Right atrium auricular region (tissue), 2 donors: ENCODE data around the gene BCL11B.

- PRO-cap, result no peak
- RAMPAGE, long total RNA, 2 experiments, result no peak in any of the 2 experiments
Observed at GRCh38 chr14:96501129-96501541, 1.0 kb upstream of the PAPOLA start.

- PRO-cap, result no peak
- RAMPAGE, long total RNA, 2 experiments, result no peak in any of the 2 experiments
Observed at GRCh38 chr14:96501542-96501998, 612 bp upstream of the PAPOLA start.

DNA sequence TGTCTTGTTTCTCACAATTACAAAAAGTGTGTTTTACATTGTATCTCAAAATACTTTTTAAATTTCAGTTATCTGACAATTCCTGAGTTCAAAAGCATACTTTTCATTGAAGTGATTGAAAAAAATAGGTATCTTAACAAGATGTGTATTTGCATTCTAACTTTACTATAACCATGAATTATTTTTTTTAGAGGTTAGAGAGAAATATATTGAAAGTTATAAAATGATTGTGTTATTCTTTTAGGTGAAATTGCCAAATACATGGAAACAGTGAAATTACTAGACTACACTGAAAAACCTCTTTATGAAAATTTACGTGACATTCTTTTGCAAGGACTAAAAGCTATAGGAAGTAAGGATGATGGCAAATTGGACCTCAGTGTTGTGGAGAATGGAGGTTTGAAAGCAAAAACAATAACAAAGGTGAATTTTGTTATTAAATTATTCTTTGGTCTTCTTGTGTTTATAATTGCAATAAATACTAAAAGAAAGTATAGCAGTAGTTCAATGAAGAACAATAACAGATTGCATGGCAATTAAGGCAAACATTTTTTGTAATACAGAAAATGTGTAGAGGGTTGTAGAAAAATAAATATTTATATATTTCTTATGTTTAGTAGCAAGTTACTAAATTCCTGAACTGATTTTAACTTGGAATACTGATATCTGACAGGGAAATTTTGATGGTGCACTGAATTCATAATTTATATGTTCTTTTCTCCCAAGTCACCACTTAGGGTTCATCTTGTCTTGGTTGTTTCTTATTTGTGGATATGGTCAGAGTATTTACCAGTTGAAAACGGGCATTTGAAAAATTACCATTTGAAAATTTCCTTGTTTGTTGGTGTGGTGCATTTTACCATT, 63.4 kb downstream of the VRK1 start:
- PRO-cap, result no peak
- RAMPAGE, long total RNA, 2 experiments, result no peak in any of the 2 experiments

DNA sequence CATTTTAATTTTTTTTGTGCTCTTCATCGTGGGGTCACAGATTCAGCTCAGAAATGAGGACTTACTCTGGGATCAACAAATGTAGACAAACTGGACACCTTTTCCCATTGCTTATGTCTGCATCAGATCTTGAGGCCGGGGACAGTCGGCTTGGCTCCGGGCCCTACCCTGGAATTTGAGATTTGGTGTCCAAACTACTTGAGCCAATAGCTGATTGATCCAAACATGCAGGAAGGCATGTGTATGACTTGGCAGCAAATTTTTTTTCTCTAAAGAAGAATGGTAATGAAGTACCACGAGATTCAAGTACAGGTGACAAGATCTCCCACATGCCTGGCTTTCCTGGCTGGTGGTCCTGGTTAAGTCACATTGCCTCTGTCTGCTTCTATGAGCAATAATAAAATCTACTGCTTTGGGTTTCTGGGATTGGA, 1068.7 kb downstream of the VRK1 start:
- PRO-cap, result no peak
- RAMPAGE, long total RNA, 2 experiments, result no peak in any of the 2 experiments

DNA sequence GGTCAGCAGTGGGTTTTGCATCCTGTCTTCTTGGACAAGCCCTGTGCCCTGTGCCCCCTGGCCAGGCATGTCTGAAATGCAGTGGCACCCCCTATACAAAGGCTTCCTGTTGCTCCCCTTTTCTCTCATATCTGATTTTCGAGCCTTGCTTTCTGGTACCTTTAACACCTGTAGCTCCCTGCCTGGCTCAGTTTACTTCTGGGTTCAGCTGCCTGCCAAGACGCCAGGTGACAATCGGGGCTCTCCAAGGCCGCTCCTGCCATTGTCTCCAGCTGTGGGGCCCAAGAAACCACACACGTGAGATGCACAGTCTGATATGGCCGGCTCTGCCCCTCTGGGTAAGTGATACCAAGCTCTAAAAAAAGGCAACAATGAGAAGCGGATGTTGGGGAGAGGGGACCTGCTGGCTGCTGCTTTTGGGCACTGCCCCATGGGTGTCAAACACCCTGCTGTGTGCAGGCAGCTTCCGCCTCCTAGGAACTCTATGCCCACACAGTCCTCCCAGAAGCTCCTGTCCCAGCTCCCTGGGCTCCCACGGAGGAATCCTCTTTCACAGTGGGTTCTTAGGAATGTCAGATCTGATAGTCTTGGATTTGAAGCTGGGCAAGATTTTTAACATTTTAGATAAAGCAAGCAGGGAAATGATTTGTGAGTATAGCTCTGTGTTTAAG, 1136.0 kb downstream of the BCL11B start:
- PRO-cap, result no peak
- RAMPAGE, long total RNA, 2 experiments, result no peak in any of the 2 experiments

DNA sequence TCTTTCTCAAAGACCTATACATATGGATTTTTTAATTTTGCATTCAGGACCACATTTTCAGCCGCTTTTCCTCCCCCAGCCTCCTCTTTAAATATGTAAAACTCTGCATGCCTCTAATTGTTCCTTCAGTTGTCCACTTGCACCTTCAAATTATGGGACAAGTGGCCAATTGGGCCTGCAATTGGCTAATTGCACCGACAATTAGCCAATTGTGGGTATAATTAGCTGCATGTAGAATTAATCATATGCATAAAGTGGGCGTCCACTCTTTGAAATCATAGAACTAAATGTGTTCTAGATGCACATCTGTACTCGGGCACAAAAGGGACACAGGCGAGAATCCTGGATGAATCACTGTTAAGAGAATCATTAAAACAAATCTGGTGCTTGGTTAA, 1124.9 kb downstream of the BCL11B start:
- PRO-cap, result no peak
- RAMPAGE, long total RNA, 2 experiments, result no peak in any of the 2 experiments

- PRO-cap, result no peak
- RAMPAGE, long total RNA, 2 experiments, result no peak in any of the 2 experiments
Observed at GRCh38 chr14:98175221-98175729, 1096.7 kb downstream of the BCL11B start.

DNA sequence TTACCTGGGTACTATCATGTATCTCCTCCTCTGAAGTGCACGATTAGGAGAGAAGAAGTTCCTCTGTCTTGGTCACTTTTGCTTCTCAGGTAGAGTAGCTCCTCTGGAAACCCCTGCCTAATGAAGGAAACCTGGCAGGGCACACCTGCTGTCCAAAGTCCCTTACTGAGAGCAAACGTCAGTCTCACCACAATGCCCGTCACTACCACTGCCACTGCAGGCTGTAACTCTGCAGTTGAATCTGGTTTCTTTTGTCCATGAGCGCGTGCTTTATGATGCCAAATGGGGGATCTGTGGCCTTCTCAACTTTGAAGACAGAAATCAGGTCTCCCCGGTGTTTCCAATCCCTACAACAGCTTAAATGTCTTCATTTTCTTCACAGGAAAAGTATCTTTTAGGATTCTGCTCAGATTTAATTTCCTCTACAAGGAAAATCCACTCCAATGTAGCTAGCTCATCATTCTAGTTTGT, 1068.5 kb downstream of the BCL11B start:
- PRO-cap, result no peak
- RAMPAGE, long total RNA, 2 experiments, result no peak in any of the 2 experiments

- PRO-cap, result no peak
- RAMPAGE, long total RNA, 2 experiments, result no peak in any of the 2 experiments
Observed at GRCh38 chr14:98351637-98351916, 920.4 kb downstream of the BCL11B start.

- PRO-cap, result no peak
- RAMPAGE, long total RNA, 2 experiments, result no peak in any of the 2 experiments
Observed at GRCh38 chr14:98984559-98985179, 287.3 kb downstream of the BCL11B start.

GRCh38 chr14:99195638-99196410, 76.2 kb downstream of the BCL11B start:
- PRO-cap, result no peak
- RAMPAGE, long total RNA, 2 experiments, result no peak in any of the 2 experiments

- PRO-cap, result no peak
- RAMPAGE, long total RNA, 2 experiments, result no peak in any of the 2 experiments
Observed at GRCh38 chr14:99240995-99241693, 30.9 kb downstream of the BCL11B start.

GRCh38 chr14:99259211-99259757, 12.7 kb downstream of the BCL11B start:
- PRO-cap, result no peak
- RAMPAGE, long total RNA, 2 experiments, result no peak in any of the 2 experiments

GRCh38 chr14:99271432-99272522, at the start of gene BCL11B:
Gene BCL11B (minus strand): TSS chr14:99272197.
- PRO-cap, result unidirectional peak, minus-strand start at chr14:99272193
- RAMPAGE, long total RNA, 2 experiments, result no peak in any of the 2 experiments

GRCh38 chr14:99481573-99482404, 580 bp downstream of the CCNK start:
- PRO-cap, result no peak
- RAMPAGE, long total RNA, 2 experiments, result no peak in any of the 2 experiments

GRCh38 chr14:99516125-99516466, 34.9 kb downstream of the CCNK start:
- PRO-cap, result no peak
- RAMPAGE, long total RNA, 2 experiments, result no peak in any of the 2 experiments

- PRO-cap, result no peak
- RAMPAGE, long total RNA, 2 experiments, result no peak in any of the 2 experiments
Observed at GRCh38 chr14:99560992-99561280, 43.1 kb downstream of the CCDC85C start.

DNA sequence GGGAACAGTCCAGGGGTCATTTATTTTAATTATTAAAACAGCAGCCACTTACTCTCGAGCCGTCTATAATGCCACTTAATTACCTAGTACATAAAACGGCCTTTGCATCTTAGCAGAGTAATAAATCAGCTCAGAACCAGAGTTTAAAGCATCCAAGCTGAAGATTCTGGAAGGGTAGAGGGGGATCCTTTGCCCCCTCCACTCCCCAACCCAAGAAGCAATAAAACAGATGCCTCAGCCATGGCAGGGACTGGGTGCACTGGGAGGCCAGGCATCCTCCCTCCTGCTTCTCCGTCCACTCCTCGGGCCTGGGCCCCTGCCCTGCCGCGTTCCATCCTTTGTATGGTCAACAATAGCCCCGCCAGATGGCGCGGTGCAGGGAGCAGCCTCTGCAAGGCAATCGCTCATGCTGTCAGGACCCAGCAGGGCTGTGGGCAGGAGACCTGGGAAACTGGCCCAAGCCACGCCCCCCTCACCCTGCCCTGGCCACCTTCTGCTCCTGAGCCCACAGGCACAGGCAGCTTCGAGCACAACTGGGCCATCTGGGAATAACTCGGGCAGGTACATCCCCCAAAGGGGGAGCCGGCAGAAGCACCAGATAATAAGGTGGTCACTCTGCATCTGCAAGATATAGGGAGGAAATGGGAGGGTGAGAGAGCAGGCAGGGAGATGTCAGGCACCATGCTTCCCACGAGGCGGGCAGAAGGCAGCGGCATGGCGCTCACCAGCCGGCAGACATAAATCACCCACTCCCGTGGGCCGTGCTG, 40.9 kb downstream of the CCDC85C start:
- PRO-cap, result no peak
- RAMPAGE, long total RNA, 2 experiments, result no peak in any of the 2 experiments

DNA sequence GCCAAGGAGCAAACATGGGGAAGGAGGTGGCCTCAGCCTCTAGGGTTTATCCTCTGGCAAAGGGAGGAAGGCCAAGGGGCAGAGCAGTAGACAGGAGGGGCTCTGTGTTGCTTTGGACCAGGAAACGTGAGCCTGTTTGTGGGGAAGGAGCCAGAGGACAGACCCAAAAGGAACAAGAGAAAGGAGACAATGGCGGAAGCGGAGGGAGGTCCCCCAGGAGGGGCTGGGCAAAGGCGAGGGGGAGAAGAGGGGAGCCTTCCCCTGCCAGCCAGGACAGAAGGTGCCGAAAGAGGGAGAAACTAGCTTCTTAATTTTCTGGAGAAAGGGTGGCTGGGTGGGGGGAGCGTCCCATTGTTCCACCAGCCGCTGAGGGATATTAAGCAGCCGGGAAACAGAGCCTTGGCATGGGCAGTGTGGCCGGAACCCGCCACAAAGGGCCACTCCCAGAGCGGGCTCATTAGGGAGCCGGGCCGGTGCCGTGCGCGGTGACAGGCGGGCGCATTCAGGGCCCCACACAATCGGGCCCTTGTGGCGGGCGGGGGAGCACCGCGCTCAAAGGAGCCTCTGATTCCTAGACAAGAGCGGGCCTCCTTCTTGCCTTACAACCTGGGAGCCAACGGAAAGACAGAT, 11.2 kb downstream of the CCDC85C start:
- PRO-cap, result bidirectional peak, plus-strand start at position 510 of the sequence, minus-strand start at position 378 of the sequence
- RAMPAGE, long total RNA, 2 experiments, result no peak in any of the 2 experiments

DNA sequence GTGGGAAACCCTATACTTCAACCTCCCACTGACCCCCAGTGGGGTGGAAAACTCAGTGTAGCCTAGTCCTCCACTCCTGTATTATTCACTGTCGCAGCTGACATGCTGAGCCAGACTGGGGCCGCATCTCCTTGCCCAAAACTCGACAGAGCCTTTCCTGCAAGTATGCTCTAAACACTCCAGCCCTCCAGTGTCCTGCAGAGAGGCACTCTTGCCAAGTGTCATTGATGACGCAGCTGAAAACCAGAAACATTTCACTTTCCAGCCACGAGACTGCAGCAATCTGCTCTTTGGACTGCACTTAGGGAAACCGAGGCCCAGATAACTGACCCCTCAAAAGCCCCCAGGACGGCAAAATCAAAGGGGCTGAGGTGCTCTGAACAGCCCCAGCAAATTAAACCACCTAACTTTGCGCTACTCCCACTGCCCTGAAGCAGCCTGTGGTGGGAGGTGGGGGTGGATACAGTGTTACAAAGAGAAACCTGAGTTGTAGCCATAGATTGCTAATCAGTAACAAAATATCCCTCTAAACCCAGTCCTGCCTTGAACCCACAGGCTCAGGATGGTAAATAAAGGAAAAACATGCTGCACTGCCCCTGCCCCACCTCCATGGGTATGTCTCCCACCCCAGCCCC, 2.6 kb downstream of the CCDC85C start:
- PRO-cap, result bidirectional peak, plus-strand start at position 253 of the sequence, minus-strand start at position 144 of the sequence
- RAMPAGE, long total RNA, 2 experiments, result no peak in any of the 2 experiments